PC-3 (cell line): ENCODE data around the gene ZNF195.

GRCh38 chr11:2390052-2390538 lies 10.5 kb upstream of the TSSC4 start:
- RAMPAGE, long total RNA: no peak

GRCh38 chr11:2404152-2404709 lies 3.7 kb downstream of the TSSC4 start:
- RAMPAGE, long total RNA: no peak

- RAMPAGE, long total RNA: no peak
These were observed 216.7 kb downstream of the CDKN1C start for GRCh38 chr11:2668769-2669291.

DNA sequence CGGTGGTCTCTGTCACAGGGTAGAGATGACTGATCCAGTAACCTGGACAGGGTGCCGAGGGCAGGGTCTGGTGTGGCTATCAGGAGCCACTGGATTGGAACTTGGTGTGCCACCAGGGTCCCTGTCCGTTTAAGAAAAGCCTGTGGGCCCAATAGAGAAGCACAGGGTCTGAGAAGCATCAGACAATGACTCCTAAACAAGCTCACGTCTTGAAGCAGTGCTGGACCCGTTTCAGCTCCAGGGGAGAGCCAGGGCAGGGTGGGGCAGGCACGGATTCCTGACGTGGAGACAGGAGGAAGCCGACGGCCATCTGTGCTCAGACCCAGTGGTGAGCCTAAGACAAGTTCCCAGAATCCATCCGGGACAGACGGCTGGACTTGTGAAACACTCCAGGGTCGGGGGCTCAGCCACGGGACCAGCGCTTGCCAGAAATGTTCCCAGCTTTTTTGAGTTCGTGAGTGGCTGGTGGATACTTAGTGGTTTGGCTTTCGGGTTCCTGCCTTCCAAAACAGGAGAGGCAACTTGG lies 160.6 kb downstream of the CDKN1C start:
- RAMPAGE, long total RNA: no peak

GRCh38 chr11:2788105-2789012 lies 97.2 kb downstream of the CDKN1C start:
- RAMPAGE, long total RNA: no peak

- RAMPAGE, long total RNA: no peak
These were observed 91.5 kb downstream of the CDKN1C start for GRCh38 chr11:2793841-2794705.

DNA sequence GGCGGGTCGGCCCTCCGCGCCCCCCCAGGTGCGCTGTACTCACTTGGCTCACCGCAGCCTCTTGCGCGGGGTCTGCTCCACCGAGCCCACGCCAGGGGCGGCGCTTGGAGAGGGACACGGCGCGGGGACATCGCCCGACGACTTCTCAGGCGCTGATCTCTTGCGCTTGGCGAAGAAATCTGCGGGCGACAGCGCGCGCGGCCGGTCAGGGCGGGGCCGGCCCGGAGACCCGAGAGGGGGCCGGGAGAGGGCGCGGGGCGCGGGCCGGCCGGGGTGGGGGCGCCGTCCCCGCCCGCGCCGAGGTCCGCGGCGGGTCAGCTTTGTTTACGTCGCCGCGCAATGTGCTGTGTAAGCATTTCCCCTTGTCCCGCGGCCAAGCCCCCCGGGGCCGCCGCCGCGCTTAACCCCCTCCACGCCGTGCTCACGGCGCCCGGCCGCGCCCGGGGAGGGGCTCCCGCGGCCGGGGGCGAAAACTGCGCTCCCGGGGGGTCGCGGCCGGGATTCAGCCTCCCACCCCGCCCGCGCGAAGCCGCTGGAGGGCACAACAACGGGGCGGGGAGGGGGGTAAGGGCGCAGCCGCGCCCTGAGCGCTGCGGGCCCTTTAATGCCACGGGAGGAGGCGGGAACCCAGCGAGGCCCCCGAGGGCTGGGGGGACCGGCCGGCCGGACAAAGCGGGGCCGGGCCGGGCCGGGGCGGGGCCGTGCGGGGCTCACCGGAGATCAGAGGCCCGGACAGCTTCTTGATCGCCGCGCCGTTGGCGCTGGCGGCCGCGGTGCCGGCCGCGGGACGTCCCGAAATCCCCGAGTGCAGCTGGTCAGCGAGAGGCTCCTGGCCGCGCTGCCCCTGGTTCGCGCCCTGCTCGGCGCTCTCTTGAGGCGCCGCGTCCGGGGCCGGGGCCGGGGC lies 1.4 kb downstream of the CDKN1C start:
- RAMPAGE, long total RNA: no peak

DNA sequence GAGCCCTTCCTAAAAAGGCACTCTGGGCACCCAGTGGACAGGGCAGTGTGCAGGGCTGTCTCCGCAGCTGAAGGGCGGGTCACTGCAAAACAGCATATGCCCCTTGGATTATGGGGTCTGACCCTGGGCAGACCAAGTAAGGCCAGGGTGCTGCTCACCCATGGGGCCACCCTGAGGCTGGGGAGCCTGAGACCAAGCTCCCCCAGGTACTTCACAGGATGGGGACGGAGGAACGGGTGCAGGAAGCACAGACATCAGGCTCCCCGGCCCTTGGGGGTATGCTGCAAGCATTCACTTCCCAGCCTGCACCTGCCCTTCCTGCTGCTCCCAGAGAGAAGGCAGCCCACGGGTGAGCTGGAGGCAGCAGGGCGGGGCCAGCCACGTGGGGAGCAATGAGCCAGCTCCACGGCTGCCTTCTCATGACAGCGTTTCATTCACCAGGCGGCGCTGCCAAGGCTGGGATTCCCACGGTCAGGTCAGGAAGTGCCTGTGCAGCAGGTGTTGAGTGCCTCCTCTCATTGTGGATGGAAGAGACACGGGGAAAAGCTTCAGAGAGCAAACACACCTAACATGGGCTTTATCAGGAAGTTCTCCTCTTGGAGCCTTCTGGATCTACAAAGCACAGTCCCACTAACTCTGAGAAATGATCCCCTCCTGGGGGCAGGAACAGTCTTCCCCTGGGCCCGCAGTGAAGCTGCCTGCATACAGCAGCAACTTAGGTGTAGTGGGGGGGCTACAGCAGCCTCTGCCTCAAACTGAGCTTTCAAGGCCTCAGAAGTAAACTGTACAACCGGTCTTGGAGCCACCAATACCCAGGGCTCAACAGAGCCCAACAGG lies 14.5 kb upstream of the PHLDA2 start:
- RAMPAGE, long total RNA: no peak

- RAMPAGE, long total RNA: no peak
These were observed 15.5 kb upstream of the PHLDA2 start for GRCh38 chr11:2944452-2945318.

DNA sequence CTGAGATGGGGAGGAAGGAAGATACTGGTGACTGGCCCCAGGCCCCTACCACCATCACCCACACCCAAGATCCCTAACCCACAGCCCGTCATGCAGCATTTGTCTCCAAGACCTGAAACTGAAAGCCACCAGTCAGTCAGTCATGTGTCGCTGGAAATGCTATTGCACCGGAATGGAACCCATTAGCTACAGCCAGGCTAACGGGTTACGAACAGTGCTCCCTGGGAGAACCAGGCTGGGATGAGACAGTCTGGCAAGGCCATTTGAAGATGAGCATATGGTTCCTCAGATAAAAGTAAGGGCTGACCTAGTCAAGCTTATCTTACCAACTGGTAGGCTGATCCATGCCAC lies 28.5 kb downstream of the NAP1L4 start:
- RAMPAGE, long total RNA: no peak

- RAMPAGE, long total RNA: no peak
These were observed 1.0 kb downstream of the NAP1L4 start for GRCh38 chr11:2990953-2991704.

DNA sequence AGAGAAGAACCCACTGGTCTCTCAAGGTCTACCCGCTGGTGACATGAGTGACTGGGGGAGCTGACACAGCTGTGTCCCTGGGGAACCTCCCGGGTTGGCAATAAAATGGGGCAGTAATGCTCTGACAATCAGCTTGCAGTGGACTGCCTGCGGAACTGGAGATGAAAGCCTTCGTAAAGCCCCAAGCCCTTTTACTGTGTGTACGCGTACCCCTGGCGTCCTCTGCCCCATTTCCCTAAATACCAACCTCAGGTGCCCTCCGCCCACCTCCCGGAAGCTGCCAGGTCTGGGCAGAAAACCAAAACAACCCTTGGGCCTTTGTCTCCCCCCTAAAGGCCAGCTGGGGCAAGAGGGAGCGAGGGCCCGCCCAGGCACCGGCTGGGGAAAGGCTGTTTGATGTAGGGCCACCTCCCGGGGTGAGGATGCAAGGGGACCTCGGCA lies 771 bp downstream of the CARS1 start:
- RAMPAGE, long total RNA: no peak

DNA sequence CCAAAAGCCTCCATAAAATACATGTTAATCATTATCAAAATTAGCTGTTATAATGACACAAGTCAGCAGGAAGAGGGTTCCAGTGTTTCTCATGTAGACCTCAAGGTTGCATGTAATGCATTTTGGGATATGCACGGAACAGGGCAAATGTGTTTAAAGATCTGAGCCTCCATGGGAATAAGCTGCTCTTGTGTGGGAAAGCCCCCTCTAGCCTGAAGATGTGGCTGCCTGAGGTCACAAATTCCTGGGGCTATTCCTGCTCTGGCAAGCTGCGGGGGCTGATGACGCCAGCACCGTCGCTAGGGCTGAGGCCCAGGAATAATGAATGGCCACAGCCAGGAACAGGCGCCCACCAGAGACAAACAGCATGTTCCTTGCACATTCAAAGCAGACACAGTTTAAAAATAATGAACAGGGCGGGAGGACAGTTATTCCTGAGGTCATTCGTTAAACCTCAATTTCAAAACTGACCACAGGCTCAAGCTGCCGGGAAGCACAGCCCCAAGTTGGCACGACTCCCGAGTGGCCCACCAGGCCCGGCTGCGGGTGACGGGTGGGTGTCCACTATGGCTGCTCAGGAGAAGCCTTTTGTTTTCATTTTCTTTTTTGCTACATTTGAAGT lies 11.7 kb downstream of the OSBPL5 start:
- RAMPAGE, long total RNA: no peak

GRCh38 chr11:3189299-3189756 lies 24.2 kb upstream of the OSBPL5 start:
- RAMPAGE, long total RNA: no peak

- RAMPAGE, long total RNA: no peak
These were observed at the start of gene ZNF195 for GRCh38 chr11:3379016-3379513. Gene ZNF195, minus strand, starts transcription at chr11:3379146.

DNA sequence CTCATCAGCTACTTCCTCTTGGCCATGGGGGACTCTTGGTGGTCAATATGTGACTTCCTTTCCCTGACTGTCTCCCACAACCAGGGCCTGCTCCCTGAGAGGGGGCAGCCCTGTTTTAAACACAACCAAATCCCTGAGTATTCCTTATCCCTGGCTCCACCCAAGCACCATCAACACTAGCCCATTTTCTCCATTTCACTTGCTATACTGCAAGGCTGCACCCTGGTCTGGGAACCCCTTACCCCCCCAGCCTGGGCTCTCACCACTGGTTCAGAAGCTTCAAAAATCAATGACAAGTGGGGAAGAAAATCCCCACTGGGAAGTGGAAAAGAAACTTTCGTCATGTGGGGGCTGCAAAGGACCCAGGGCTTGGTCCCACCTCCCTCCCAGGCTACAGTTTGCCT lies 9.8 kb downstream of the RHOG start:
- RAMPAGE, long total RNA: no peak

- RAMPAGE, long total RNA: no peak
These were observed 5.0 kb downstream of the RHOG start for GRCh38 chr11:3835670-3836164.

DNA sequence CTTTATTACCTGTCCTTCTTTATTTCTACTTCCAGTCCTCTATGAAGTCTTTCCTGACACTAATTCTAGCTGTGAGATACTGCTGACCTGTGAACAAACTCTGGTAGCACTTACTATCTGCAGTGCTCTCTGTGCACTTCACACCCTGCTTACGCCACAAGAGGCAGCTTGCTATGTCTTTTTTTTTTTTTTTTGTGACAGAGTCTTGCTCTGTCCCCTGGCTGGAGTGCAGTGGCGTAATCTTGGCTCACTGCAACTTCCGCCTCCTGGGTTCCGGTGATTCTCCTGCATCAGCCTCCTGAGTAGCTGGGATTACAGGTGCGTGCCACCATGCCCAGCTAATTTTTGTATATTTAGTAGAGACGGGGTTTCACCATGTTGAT lies 10.8 kb downstream of the STIM1 start:
- RAMPAGE, long total RNA: no peak

DNA sequence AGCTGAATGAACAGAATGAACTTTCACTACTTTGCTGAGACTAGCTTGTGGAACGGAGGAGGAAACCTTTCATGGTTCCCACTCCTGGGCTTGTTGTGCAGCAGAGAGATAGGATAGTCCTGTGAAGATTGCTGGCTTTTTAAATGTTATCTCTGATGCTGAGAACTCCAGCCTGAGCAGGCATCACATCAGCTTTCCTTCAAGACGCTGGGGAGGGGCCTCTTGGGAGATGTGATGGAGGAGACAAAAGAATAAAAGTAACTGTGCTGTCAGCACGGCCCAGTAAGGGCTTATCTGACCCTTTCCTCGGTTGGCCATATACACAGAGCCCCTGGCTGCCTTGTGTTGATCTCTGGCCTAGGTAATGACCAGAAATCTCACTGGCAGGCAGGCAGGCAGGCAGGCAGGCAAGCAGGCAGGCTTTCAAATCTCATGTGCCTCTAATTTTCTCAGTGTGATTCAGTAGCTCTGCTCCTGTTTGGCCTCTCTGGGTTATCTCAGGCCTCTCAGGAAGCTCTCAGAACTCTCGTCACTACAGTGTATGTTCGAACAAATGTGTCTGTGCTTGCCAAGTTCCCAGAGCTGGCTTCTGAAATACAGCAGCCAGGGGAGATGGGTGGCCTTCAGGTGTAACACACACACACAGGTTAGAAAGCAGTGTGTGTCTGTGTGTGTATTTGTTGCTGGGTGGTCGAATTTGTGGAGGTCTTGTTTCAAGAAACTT lies 12.2 kb downstream of the STIM1 start:
- RAMPAGE, long total RNA: no peak

DNA sequence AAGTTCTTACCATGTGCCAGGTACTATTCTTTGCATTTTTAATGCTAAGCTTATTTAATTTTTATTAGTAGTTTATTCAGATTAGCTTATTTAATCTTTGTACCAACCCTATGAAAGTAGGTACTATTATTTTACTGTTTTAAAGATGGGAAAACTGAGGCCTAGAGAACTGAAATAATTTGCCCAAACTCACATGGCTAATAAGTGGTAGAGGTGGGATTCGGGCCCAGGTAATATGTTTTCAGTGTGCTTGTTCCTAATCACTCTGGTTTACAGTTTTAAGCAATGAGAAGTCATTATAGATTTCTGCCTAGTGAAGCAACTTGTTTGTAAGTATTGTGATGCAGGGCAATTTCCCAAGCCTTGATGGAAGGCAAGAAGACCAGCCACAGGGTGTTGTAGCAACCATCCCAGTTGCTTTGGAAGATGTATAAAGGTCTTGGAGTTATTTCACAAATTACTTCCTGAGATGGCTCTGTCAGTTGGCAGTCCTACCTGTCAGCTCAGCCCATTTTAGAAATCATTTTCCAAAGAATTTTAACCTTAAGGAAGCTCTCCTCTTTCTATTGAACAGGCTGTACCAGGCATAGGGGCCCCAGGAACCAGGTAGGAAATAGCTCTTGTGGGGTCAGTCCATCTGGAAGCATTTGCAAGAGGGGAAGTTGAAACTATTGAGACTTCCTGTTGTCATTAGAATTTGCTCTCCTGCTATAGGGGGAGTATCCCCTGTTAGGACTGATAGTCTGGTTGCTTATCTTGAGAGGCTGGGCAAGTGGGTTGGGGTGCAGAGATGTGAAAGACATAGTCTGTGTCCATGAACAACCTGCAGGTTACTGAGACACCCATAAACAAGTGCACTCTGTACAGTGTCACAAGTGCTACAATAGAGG lies 47.8 kb downstream of the STIM1 start:
- RAMPAGE, long total RNA: no peak